ENCODE results near the gene CLN3.

- PRO-cap, 3 experiments, result no peak in any of the 3 experiments
- RAMPAGE, long total RNA, 4 experiments, result no peak in any of the 4 experiments
- RRBS, result no CpG with 5 or more reads among the region's 11 CpGs
Measured at GRCh38 chr16:28150593-28151671, 60.8 kb downstream of the XPO6 start.

DNA sequence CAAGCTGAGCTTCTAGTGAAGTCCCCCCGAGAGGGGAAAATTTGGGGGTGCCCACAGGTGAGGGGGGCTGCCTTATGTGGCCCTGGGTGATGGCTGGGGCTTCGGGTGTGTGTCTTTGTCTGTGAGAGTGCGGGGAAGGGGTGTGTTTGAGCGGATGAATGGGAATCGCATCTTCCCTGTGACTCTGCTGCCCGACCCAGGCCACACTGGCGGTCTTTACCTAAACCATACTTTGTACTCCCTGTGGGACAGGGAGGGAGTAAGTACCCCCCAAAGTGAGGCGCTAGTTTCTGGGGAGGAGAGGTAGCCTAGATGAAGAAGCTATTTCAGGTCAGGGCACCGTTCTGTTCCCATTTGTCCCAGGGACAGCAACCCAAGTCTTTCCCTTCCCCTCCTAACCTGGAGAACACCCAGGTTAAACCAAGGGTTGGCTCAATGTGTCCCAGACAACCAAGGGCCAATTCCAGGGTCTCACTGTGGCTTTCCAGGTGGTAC, 1.4 kb downstream of the SBK1 start:
- PRO-cap, 3 experiments, result no peak in any of the 3 experiments
- RAMPAGE, long total RNA, 4 experiments, result no peak in any of the 4 experiments
- RRBS, result no CpG with 5 or more reads among the region's 9 CpGs

- PRO-cap, 3 experiments, result no peak in any of the 3 experiments
- RAMPAGE, long total RNA, 4 experiments, result no peak in any of the 4 experiments
- RRBS, result no CpG with 5 or more reads among the region's 5 CpGs
Measured at GRCh38 chr16:28324391-28324922, 32.1 kb downstream of the SBK1 start.

DNA sequence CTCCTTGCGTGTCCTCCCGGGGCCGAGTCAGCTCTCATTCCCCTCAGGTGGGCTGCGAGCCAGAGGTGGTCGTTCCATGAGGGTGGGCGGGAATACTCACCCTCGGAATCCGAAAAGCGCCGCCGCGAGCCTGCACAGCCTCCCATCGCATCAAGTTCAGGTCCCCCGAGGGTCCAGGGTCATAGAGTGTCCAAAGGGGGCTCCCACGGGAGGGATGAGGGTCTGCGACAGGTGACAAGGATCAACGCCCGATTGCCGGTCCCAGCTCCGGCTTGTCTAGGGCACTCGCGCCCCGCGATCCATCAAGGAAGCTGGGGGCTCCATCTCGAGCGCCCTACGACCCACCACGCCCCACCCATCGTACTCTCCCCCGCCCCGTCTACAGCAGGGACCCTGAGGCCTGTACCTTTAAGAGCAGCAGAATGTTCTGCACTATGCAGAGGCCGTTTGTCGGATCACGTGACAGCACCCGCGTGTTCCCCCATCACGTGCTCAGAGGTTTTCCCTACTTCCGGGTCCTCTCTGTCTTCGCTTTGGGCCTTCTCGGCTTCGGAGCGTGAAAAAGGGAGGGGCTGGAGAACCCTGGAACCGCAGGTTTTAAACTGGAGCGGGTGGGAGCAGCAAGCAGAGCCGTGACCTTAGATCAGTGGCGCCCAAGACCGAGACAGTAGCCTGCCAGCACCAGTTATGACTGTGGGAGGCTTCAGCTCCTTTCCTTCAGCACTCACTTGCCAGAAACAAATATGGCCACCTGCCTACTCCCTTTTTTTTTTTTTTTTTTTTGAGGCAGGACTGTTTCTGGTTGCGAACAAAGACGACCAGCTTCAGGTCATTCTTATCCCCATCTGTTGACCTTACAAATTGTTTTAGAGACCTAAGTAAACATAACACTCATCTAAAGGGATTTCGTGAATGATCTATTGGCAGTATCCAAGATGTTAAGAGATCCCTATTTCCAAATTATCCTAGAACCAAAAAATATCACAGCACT, at the start of gene CLN3:
Gene CLN3, minus strand, starts transcription at position 461 of the 991 bp plus-strand sequence.
- PRO-cap, 3 experiments, result peak in 3 of 3 experiments; most common plus-strand start position 525 of the sequence (in 2); most common minus-strand start position 410 of the sequence (in 3)
- RAMPAGE, long total RNA, 4 experiments, result start-site peak on the minus strand in 3 of 4 experiments, centred at positions 387 to 696 of the sequence, 11 to 218 reads per replicate
- RRBS, result 2% methylated on average over 2 of the region's 50 CpGs

- PRO-cap, 3 experiments, result no peak in any of the 3 experiments
- RAMPAGE, long total RNA, 4 experiments, result no peak in any of the 4 experiments
- RRBS, result no CpG with 5 or more reads among the region's 13 CpGs
Measured at GRCh38 chr16:28542768-28543488, 4.2 kb upstream of the NUPR1 start.

DNA sequence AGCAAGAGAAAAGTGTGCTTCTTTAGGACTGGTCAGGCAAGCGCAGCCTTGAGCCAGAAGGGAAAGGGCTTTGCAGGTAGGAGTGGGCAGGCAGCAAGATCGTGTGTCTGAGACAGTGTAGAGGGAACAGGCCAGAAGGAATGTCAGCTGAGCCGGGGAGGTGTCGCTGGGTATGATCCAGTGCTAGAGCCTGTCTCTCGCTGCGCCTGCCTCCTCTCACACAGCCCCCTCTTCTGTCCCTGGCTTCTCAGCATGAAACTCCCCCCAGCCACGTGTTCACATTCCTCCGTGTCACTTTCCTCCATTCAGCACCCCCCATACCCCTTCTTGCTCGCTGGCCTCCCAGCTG, 18.9 kb downstream of the SGF29 start:
- PRO-cap, 3 experiments, result no peak in any of the 3 experiments
- RAMPAGE, long total RNA, 4 experiments, result no peak in any of the 4 experiments
- RRBS, result no CpG with 5 or more reads among the region's 9 CpGs

DNA sequence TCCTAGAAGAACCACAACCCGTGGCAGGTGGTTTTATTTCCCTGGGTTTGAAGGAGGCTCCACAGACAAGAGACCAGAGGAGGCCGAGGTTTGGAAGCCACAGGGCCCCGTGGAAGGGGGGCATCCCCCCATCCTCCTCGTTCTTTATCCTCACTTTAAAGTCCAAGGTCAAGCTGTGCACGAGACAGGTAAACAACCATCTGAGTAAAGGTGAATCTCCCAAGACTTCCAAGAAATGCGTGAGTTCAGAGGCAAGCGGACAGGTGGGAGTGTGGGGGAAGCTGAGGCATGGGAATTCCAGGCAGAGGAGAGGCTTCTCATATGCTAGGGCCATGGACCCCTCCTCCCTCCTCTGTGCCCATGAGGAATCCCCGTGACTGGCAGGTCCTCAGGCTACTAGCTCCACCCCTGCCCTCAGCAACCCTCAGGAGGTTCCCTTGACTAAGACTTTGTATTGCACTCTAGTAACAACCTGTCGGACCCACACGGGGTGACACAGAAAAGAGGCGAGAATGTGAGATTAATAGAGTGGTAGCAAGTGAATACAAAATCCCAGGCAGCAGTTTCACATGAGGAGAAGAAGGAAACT, 947 bp upstream of the SULT1A1 start:
- PRO-cap, 3 experiments, result no peak in any of the 3 experiments
- RAMPAGE, long total RNA, 4 experiments, result no peak in any of the 4 experiments
- RRBS, result no CpG with 5 or more reads among the region's 11 CpGs

GRCh38 chr16:28723053-28723396, 11.8 kb downstream of the EIF3C start:
- PRO-cap, 3 experiments, result no peak in any of the 3 experiments
- RAMPAGE, long total RNA, 4 experiments, result no peak in any of the 4 experiments
- RRBS, result no CpG with 5 or more reads among the region's 9 CpGs

GRCh38 chr16:28825263-28825784, 2.5 kb downstream of the ATXN2L start:
- PRO-cap, 3 experiments, result no peak in any of the 3 experiments
- RAMPAGE, long total RNA, 4 experiments, result no peak in any of the 4 experiments
- RRBS, result no CpG with 5 or more reads among the region's 6 CpGs

- PRO-cap, 3 experiments, result no peak in any of the 3 experiments
- RAMPAGE, long total RNA, 4 experiments, result no peak in any of the 4 experiments
- RRBS, result no CpG with 5 or more reads among the region's 14 CpGs
Measured at GRCh38 chr16:28830174-28830854, 7.5 kb downstream of the ATXN2L start.

DNA sequence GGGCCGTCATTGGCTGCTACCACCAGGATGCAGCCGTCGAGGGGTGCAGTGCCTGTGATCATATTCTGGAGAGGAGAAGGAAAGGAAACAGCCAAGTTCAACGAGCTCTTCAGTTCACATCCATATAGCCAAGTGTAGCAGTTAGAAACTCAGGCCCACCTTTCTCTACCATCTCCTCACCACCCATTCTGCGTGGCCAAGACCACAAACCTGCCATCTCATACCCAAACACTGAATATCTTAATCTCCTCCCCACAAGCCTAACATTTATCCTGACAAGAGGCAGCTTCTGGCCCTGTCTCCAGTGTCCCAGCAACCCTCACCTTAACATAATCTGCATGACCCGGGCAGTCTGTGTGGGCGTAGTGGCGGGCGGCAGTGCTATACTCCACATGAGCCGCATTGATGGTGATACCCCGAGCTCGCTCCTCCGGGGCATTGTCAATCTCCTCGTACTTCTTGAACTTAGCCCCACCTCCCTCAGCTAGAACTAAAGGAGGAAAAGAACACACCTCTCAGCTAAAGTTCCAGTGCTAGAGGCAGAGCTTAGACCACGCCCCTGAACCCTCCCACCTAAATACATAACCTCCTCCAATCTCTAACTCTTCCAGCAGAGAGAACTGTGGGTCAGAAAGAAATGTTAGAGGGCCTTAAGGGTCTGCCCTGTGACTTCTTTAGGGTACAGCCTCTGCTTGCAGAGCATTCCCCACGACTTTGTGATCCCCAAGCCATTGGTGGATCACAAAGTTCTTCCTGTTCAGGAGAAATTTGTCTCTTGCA, 967 bp downstream of the TUFM start:
- PRO-cap, 3 experiments, result peak in 1 of 3 experiments; most common plus-strand start position 613 of the sequence (in 1)
- RAMPAGE, long total RNA, 4 experiments, result no peak in any of the 4 experiments
- RRBS, result 46% methylated on average over 8 of the region's 16 CpGs

GRCh38 chr16:28873345-28873891, 4.9 kb upstream of the ATP2A1 start:
- PRO-cap, 3 experiments, result no peak in any of the 3 experiments
- RAMPAGE, long total RNA, 4 experiments, result no peak in any of the 4 experiments
- RRBS, result no CpG with 5 or more reads among the region's 19 CpGs

- PRO-cap, 3 experiments, result no peak in any of the 3 experiments
- RAMPAGE, long total RNA, 4 experiments, result no peak in any of the 4 experiments
- RRBS, result 39% methylated on average over 9 of the region's 22 CpGs
Measured at GRCh38 chr16:28882613-28883214, 4.4 kb downstream of the ATP2A1 start.

- PRO-cap, 3 experiments, result no peak in any of the 3 experiments
- RAMPAGE, long total RNA, 4 experiments, result no peak in any of the 4 experiments
- RRBS, result no CpG with 5 or more reads among the region's 9 CpGs
Measured at GRCh38 chr16:28902579-28902980, 22.5 kb downstream of the RABEP2 start.

DNA sequence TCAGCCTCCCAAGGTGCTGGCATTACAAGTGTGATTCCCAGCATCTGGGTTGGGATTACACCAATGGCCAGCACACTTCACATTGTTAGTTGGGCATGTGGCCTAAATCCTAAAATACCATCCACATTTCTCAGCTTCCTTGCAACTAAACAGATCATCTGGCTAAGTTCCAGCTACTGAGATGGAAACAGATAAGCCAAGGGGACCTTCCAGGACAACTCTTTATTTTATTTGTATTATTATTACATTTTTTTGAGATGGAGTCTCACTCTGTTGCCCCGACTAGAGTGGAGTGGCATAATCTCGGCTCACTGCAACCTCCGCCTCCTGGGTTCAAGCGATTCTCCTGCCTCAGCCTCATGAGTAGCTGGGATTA, 9.7 kb downstream of the RABEP2 start:
- PRO-cap, 3 experiments, result no peak in any of the 3 experiments
- RAMPAGE, long total RNA, 4 experiments, result no peak in any of the 4 experiments
- RRBS, result no CpG with 5 or more reads among the region's 4 CpGs

- PRO-cap, 3 experiments, result no peak in any of the 3 experiments
- RAMPAGE, long total RNA, 4 experiments, result no peak in any of the 4 experiments
- RRBS, result no CpG with 5 or more reads among the region's 9 CpGs
Measured at GRCh38 chr16:28923577-28924220, 1.3 kb downstream of the RABEP2 start.

- PRO-cap, 3 experiments, result peak in 3 of 3 experiments; most common plus-strand start chr16:28925412 (in 1); most common minus-strand start chr16:28925749 (in 2)
- RAMPAGE, long total RNA, 4 experiments, result start-site peak on the minus strand in 4 of 4 experiments, at chr16:28925685-28925863 at its widest, 6 to 43 reads per replicate
- RRBS, result 1% methylated on average over 26 of the region's 59 CpGs
Measured at GRCh38 chr16:28925313-28926233, 535 bp upstream of the RABEP2 start.

DNA sequence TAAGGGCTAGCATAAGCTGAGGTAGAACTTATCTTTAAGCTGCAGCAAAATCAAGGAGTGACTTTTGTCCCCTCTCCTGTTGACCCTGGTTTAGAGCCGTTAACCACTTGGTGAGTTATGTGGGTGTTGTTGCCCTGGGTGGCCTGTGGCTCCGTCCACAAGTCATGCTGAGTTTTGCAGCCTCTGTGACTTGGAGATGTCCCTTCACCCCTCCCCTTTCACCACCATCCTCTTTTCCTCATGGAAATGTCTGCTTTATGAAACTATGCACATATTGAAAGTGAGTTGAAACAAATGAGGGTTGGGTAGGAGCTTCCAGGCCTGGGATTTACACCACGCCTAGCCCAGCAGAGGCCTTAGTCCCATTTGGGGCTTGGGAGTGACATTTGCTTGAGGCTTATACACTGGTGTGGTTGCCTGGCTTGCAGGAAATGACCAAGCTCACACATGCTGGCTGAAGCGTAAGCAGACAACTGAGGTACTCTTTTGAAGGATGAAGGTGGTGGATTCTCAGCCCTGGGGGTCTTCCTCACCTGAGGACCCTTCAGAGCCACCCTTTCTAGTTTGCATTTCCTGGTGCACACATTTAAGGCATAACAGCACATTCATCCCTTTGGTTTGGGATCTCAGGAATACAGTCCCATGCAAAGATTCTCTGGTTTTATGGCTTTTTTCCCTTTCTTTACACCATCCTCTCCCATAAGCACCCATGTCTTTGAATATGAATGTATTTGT, 10.5 kb upstream of the SPNS1 start:
- PRO-cap, 3 experiments, result no peak in any of the 3 experiments
- RAMPAGE, long total RNA, 4 experiments, result start-site peak on the plus strand in 1 of 4 experiments, centred at position 426 of the sequence, 17 reads per replicate
- RRBS, result no CpG with 5 or more reads among the region's 4 CpGs

GRCh38 chr16:29106164-29106766, 121.4 kb downstream of the LAT start:
- PRO-cap, 3 experiments, result no peak in any of the 3 experiments
- RAMPAGE, long total RNA, 4 experiments, result no peak in any of the 4 experiments
- RRBS, result no CpG with 5 or more reads among the region's 9 CpGs

DNA sequence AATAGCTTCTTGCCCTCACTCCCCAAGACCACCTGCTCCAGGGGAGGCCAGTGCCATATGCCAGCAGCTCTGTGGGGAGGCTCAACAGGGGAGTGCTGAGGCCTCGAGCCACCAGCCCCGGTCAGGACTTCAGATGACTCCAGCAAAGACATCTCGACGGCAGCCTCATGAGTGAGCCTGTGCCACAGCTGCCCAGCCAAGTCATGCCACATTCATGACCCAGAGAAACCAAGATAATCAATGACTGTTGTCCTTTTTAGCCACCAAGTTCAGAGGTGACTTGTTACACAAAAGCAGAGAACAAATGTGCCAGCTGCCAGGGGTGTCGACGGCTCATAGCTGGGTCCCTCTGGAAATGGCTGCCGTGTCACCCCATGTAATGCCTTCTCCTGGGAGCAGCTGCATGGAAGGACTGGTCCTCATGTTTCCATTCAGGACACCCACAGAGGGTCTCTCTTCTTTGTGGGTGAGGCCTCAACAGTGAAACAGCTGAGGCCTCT, 162.2 kb downstream of the LAT start:
- PRO-cap, 3 experiments, result no peak in any of the 3 experiments
- RAMPAGE, long total RNA, 4 experiments, result no peak in any of the 4 experiments
- RRBS, result no CpG with 5 or more reads among the region's 7 CpGs

Measured in adrenal gland (tissue), 7 donors.